BE2C (cell line): ENCODE data around the genes EFEMP1 and REL.

GRCh38 chr2:55050642-55051073, 407 bp upstream of the RTN4 start:
- RRBS: 0% methylated on average over 3 of the region's 22 CpGs

DNA sequence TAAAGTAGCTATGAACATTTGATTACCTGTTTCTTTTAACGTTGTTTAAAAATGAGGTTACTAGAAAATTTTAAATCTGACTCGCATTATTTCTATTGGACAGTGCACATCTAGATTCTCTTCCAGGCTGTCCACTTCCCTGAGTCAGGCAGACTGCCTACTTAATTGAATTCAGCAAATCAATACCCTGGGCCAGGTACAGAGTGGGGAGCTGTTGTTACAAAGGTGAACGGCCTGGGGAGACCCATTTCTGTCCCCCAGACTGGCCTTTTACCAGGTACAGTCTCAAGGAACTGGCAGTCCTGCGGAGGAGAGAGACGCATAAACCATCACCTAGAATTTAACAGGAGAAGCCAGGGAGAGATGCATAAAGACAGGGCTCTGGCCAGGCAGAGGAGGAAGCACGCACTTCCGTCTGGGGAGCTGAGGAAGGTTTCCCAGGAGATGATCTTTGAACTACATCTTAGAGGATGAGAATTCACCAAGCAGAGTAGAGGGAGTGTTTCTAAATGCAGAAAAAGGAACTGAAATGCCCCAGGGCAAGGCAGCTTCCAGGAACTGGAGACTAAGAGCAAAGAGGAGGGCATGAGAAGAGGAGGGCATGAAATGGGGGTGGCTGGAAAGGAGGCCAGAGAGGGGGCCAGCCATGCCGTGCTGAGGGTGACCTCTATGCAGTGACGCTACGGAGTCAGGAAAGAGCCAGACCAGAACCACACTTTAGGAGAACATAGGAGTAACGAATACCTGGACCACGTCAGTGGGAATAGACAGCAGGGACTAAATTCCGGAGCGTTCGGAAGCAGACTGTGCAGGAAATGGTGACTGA, 86.7 kb upstream of the RTN4 start:
- RRBS: no CpG with 5 or more reads among the region's 15 CpGs

- RRBS: no CpG with 5 or more reads among the region's 4 CpGs
These were observed 64.2 kb downstream of the CCDC88A start for GRCh38 chr2:55355483-55355909.

- RRBS: no CpG with 5 or more reads among the region's 5 CpGs
These were observed 1.2 kb upstream of the CCDC88A start for GRCh38 chr2:55420957-55421234.

DNA sequence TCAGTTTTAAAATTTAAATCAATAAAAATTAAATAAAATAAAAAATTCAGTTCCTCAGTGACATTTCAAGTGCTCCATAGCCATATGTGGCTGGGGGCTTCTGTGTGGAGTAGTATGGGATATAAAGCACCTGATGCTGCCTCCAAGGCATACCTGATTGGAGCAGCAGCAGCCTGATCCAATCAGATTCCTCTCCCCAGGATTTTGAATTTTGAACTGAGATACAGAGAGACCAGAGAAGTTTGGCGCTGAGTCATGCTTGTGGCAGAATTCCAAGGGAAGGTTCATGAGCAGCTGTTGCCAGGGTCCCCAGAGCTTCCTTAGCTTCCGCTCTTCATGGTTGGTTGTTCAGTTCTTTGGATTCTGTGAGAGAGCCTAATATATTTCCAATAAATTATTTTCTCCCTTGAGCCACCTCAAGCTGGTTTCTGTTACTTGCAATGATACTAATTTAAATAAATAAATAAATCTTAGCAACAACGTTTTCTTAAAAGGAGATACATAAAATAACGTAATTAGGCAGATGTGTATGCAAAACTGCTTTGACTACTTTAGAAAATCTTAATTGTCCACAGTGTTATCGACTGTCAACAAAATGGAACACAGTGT, 28.9 kb upstream of the CFAP36 start:
- RRBS: no CpG with 5 or more reads among the region's 5 CpGs

GRCh38 chr2:55917674-55918363, 5.8 kb downstream of the EFEMP1 start:
- RRBS: 42% methylated on average over 5 of the region's 13 CpGs

- RRBS: 4% methylated on average over 6 of the region's 47 CpGs
These were observed at the start of gene EFEMP1 for GRCh38 chr2:55923625-55924228. EFEMP1 (minus strand) TSS chr2:55923782.

DNA sequence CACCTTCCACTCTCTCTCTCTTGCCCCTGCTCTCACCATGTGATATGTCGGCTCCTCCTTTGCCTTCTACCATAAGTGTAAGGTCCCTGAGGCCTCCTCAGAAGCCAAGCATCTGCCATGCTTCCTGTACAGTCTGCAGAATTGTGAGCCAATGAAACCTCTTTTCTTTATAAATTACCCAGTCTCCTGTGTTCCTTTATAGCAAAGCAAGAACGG, 50.1 kb upstream of the CCDC85A start:
- RRBS: no CpG with 5 or more reads among the region's 2 CpGs

DNA sequence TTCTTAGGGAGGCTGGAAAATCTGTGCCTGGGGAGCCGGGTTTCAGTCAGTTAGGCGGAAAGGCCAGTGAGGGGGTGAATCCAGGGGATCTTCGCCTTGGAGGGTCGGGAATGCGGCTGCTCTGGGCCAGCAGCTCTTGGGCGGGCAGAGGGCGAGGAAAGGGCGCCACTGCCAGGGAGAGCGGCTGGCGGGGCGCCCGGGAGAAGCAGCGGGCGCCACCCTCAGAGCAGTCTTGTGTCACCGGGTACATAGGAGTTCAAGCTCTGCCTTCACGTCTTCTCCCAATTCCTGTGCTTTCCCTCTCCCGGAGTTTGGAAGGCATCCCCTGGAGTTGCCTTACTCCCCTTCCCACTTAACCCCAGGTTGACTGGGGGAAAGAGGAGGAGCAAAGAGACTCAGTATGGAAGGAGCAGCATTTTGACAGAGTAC, 1.4 kb downstream of the CCDC85A start:
- RRBS: 0% methylated on average over 2 of the region's 17 CpGs

GRCh38 chr2:56185619-56186172, 1.9 kb downstream of the CCDC85A start:
- RRBS: no CpG with 5 or more reads among the region's 14 CpGs

- RRBS: no CpG with 5 or more reads among the region's 8 CpGs
These were observed 72.0 kb downstream of the VRK2 start for GRCh38 chr2:58118649-58118925.

- RRBS: no CpG with 5 or more reads among the region's 3 CpGs
These were observed 59.3 kb downstream of the FANCL start for GRCh38 chr2:58181684-58182437.

DNA sequence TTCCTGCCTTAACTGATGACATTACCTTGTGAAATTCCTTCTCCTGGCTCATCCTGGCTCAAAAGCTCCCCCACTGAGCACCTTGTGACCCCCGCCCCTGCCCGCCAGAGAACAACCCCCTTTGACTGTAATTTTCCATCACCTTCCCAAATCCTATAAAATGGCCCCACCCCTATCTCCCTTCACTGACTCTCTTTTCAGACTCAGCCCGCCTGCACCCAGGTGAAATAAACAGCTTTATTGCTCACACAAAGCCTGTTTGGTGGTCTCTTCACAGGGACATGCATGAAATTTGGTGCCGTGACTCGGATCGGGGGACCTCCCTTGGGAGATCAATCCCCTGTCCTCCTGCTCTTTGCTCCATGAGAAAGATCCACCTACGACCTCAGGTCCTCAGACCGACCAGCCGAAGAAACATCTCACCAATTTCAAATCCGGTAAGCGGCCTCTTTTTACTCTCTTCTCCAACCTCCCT, 135.9 kb downstream of the BCL11A start:
- RRBS: no CpG with 5 or more reads among the region's 11 CpGs

GRCh38 chr2:60519287-60519556, 34.2 kb downstream of the BCL11A start:
- RRBS: no CpG with 5 or more reads among the region's 2 CpGs

DNA sequence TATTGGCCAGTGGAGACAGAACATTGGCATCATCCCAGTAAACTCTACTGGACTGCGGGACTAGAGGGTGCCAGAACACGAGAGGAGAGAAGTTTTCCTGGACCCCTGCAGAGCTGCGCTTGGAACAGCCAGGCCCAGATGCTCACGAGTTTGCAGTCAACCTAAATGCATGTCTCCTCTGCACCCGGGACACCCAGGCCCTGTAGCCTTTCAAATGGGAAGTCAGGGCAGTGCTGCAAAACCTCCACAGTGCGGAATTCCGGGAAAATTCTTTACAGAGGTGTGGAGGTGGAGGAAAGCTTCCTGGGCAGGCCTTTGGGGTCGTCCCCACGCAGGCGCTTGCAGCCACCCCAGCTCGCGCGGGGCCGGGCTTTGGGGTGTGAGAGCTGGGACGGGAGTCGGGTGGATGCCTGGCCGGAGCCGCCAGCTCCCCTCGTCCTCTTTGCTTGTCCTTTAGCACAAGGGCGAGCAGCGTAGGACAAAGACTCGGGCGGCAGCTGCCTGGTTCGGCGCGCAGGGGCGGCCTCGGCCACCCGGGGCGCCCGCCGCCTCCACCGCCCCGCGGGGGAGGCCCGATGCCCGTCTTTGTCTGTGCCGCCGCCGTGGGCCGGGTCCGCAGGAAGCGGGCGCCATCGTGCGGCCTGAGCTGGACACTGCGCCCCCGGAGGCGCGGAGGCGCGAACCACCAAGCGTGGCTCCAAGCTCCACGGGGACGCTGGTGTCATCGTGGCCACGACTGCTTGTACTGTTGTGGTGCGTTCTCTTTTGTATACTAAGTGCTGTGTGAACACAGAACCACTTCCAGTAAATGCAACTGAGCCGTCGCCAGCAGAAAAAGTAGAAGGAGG, 28.1 kb upstream of the BCL11A start:
- RRBS: 7% methylated on average over 30 of the region's 60 CpGs

GRCh38 chr2:60880971-60881885, at the start of gene REL:
REL (plus strand) TSS chr2:60881574.
- RRBS: 1% methylated on average over 45 of the region's 97 CpGs

DNA sequence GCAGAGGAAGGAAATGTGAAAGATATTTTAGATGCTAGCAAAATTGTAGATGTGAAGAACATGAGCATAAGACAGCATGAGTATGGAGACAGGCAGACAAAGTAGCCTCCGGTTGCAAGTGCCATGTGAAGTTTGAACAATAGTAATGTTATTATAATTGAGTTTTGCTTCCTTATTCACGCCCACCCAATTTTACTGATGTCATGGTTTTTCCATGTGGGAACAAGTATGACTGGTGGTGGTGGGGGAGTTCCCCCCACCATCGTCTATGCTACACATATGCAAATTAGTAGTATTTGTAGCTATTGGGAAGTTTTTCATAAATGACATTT, 18.1 kb downstream of the REL start:
- RRBS: no CpG with 5 or more reads among the region's 3 CpGs

- RRBS: no CpG with 5 or more reads among the region's 1 CpG
These were observed 5.3 kb upstream of the PEX13 start for GRCh38 chr2:61012206-61012645.

- RRBS: 1% methylated on average over 9 of the region's 21 CpGs
These were observed 216 bp upstream of the SANBR start for GRCh38 chr2:61065481-61065829.

DNA sequence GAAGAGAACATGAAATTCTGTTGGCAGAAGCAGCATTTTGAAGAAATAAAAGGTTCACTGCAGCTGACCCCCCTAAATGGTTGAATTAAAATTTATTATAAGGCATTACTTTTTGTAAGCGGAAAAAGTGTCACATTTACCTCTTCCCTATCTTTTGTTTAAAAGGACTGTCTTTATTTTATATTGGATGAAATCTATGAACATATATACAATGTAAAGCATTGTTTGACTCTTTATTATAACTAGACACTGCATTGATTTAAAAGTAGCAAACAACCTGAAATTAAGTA, 24.7 kb downstream of the C2orf74 start:
- RRBS: no CpG with 5 or more reads among the region's 1 CpG